ENCODE data around the genes RAP1GAP2, TAX1BP3 and ITGAE.

DNA sequence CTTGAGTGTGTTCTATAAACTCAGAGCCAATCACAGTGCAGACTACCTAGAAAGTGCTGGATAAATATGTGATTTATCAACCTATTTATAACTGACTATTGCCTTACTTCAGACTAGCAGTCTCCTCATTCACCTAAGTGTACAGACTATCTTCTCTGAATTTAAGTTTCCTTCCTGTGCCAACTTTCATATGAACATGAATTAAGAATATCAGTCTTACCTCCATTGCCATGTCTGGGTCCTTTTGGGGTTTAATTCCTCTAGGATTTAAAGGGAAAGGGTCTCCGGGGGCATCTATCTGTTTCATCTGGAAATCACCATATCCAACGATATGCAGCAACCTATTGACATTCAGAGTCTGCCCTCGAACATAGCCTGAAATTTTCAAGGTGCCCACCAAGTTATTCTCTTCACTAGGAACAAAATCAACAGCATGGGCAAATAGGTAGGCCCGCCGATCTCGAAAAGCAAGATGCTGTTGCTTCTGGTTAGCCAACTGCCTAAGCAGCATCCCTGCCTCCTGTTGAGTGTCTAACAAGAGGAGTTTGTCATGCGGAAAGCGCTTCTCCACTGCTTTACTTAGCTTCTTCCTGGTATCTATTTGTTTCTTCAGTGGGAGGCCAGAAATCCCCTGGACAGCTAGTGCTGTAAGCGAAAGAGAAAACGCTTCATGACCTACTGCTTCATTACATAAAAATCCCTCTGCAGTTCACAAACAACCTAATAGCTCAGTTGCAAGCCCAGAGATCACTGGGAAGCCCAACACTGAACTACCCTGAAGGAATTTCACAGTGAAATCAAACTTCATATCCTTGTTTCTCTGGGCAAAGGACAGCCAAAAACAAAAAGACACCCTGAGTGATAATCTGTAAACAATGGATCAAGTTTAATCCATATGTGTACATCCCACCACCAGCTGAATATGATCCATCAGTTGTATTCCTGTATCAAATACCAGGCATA is 1.7 kb downstream of the TSR1 start:
CAGE:
- cytosol, long polyA minus RNA, result start-site peak on the minus strand centred at position 243 of the sequence, 23 bp wide, 11 reads
- cytosol, long polyA plus RNA, result no peak
- long polyA plus RNA, result no peak
- nucleus, long polyA minus RNA, result no peak
- nucleus, long polyA plus RNA, result no peak

GRCh38 chr17:2385271-2385910 is 15.5 kb downstream of the MNT start:
CAGE:
- cytosol, long polyA minus RNA, result no peak
- cytosol, long polyA plus RNA, result no peak
- long polyA plus RNA, result no peak
- nucleus, long polyA minus RNA, result no peak
- nucleus, long polyA plus RNA, result no peak

CAGE:
- cytosol, long polyA minus RNA, result no peak
- cytosol, long polyA plus RNA, result no peak
- long polyA plus RNA, result no peak
- nucleus, long polyA minus RNA, result no peak
- nucleus, long polyA plus RNA, result no peak
These were observed 11.7 kb upstream of the MNT start for GRCh38 chr17:2412278-2413171.

GRCh38 chr17:2595498-2596219 is 2.2 kb downstream of the PAFAH1B1 start:
CAGE:
- cytosol, long polyA minus RNA, result no peak
- cytosol, long polyA plus RNA, result no peak
- long polyA plus RNA, result no peak
- nucleus, long polyA minus RNA, result no peak
- nucleus, long polyA plus RNA, result no peak

GRCh38 chr17:2604964-2605413 is 11.5 kb downstream of the PAFAH1B1 start:
CAGE:
- cytosol, long polyA minus RNA, result no peak
- cytosol, long polyA plus RNA, result no peak
- long polyA plus RNA, result no peak
- nucleus, long polyA minus RNA, result no peak
- nucleus, long polyA plus RNA, result no peak

DNA sequence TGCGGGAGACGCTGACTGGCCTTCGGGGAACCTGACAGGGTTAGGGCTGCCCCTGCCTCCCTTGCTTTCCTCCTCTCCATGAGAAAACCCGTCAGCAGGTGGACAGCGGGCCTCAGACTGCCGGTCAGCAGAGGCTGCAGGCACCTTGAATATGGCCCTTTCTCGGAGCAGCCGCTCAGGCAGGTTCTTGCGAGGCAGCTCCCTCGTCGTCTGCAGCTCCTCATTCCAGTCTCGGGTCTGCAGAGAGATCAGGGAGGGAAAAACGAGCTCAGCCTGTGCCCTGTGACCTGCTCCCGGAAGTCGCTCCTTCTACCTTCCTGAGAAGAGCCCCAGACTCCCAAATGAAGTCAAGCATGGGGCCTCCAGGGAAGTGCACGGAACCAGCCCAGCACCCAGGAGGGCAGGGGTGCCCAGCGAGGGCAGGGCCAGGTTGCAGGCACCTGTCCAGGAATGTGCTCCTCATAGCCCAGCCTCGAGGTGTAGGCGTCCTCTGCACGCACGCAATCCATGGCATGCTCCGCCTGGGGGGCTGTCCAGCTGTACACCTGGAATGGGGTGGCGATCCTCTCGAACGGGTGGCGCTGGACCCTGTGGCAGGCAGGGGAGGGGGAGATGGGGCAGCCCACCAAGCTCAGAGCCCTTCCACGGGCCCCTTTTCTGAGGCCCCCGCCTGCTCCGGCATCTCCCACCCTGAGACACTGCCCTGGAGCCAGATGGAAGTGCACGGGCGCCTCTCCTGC is 11.2 kb downstream of the CLUH start:
CAGE:
- cytosol, long polyA minus RNA, result no peak
- cytosol, long polyA plus RNA, result no peak
- long polyA plus RNA, result no peak
- nucleus, long polyA minus RNA, result no peak
- nucleus, long polyA plus RNA, result no peak

CAGE:
- cytosol, long polyA minus RNA, result no peak
- cytosol, long polyA plus RNA, result no peak
- long polyA plus RNA, result no peak
- nucleus, long polyA minus RNA, result no peak
- nucleus, long polyA plus RNA, result no peak
These were observed 1.5 kb downstream of the CLUH start for GRCh38 chr17:2709941-2710653.

CAGE:
- cytosol, long polyA minus RNA, result no peak
- cytosol, long polyA plus RNA, result no peak
- long polyA plus RNA, result no peak
- nucleus, long polyA minus RNA, result no peak
- nucleus, long polyA plus RNA, result no peak
These were observed 649 bp upstream of the CLUH start for GRCh38 chr17:2712090-2712736.

DNA sequence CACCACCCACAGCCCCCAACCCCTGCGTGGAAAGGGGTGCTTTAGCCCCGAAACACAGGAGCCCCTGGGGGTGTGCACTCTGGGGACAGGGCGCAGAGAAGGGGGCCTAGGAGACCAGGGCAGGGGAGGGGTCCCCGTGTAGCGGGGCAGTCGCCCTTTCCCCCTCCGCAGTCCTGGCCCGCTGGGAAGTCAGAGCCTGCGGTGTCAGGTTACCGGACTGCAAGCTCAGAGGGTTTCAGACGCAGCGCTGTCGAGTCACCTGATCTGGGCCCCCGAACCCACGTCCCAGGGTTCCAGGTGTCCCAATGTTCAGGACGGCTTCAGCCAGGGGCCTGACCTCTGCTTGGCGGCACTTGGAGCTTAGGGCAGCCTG is 6.7 kb upstream of the CCDC92B start:
CAGE:
- cytosol, long polyA minus RNA, result no peak
- cytosol, long polyA plus RNA, result no peak
- long polyA plus RNA, result no peak
- nucleus, long polyA minus RNA, result no peak
- nucleus, long polyA plus RNA, result no peak

CAGE:
- cytosol, long polyA minus RNA, result no peak
- cytosol, long polyA plus RNA, result no peak
- long polyA plus RNA, result no peak
- nucleus, long polyA minus RNA, result no peak
- nucleus, long polyA plus RNA, result no peak
These were observed 10.0 kb upstream of the RAP1GAP2 start for GRCh38 chr17:2786105-2786672.

CAGE:
- cytosol, long polyA minus RNA, result no peak
- cytosol, long polyA plus RNA, result no peak
- long polyA plus RNA, result no peak
- nucleus, long polyA minus RNA, result no peak
- nucleus, long polyA plus RNA, result no peak
These were observed at the start of gene RAP1GAP2 for GRCh38 chr17:2796106-2796535. RAP1GAP2 (plus strand) TSS chr17:2796438.

GRCh38 chr17:2855323-2855645 is 59.0 kb downstream of the RAP1GAP2 start:
CAGE:
- cytosol, long polyA minus RNA, result no peak
- cytosol, long polyA plus RNA, result no peak
- long polyA plus RNA, result no peak
- nucleus, long polyA minus RNA, result no peak
- nucleus, long polyA plus RNA, result no peak

CAGE:
- cytosol, long polyA minus RNA, result no peak
- cytosol, long polyA plus RNA, result no peak
- long polyA plus RNA, result no peak
- nucleus, long polyA minus RNA, result no peak
- nucleus, long polyA plus RNA, result no peak
These were observed 36.7 kb downstream of the ASPA start for GRCh38 chr17:3512584-3512803.

CAGE:
- cytosol, long polyA minus RNA, result no peak
- cytosol, long polyA plus RNA, result no peak
- long polyA plus RNA, result no peak
- nucleus, long polyA minus RNA, result no peak
- nucleus, long polyA plus RNA, result no peak
These were observed 3.2 kb downstream of the CTNS start for GRCh38 chr17:3639701-3640259.

GRCh38 chr17:3646037-3646268 is 9.4 kb downstream of the CTNS start:
CAGE:
- cytosol, long polyA minus RNA, result no peak
- cytosol, long polyA plus RNA, result no peak
- long polyA plus RNA, result no peak
- nucleus, long polyA minus RNA, result no peak
- nucleus, long polyA plus RNA, result no peak

GRCh38 chr17:3667859-3668709 is at the start of gene TAX1BP3:
TAX1BP3 (minus strand) TSS chr17:3668578.
CAGE:
- cytosol, long polyA minus RNA, result start-site peak on the minus strand at chr17:3668559-3668578, 60 reads
- cytosol, long polyA plus RNA, result start-site peak on the minus strand at chr17:3668533-3668576, 158 and 119 reads in 2 replicates
- long polyA plus RNA, result start-site peak on the minus strand at chr17:3668529-3668582, 442 and 482 reads in 2 replicates
- nucleus, long polyA minus RNA, result no peak
- nucleus, long polyA plus RNA, result no peak

DNA sequence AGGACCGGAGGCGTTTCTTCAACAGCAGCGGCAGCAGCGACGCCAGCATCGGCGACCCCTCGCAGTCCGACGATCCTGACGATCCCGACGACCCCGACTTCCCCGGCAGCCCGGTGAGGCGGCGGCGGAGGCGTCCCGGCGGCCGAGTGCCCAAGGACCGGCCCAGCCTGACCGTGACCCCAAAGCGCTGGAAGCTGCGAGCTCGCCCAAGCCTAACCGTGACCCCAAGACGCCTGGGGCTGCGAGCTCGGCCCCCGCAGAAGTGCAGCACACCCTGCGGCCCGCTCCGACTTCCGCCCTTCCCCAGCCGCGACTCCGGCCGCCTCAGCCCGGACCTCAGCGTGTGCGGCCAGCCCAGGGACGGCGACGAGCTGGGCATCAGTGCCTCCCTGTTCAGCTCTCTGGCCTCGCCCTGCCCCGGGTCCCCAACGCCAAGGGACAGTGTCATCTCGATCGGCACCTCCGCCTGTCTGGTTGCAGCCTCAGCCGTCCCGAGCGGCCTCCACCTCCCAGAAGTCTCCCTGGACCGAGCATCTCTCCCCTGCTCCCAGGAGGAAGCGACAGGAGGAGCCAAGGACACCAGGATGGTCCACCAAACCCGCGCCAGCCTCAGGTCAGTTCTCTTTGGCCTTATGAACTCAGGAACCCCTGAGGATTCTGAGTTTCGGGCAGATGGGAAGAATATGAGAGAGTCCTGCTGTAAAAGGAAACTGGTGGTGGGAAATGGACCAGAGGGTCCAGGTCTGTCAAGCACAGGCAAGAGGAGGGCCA is 530 bp downstream of the HASPIN start:
CAGE:
- cytosol, long polyA minus RNA, result no peak
- cytosol, long polyA plus RNA, result no peak
- long polyA plus RNA, result no peak
- nucleus, long polyA minus RNA, result no peak
- nucleus, long polyA plus RNA, result no peak

DNA sequence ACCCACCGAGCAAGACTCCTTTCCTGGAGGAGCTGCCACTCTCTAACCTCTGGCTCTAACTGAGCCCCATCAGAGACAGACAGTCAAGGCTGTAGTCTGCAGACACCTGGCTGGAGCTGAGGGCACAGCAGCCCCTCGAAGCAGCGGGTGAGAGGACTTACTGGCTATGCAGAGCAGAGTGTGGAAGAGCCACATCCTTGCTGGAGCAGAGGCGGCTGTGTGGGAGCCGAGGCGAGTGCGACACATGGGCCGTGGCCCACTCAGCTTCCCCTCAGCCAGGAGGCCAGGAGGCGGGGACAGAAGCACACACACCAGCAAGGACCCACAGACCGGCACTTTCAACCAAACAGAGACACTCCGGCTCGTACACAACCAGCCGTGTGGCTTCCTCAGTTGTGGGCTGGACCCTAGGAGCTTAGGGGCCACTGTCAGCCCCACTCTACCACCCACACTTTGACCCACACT is at the start of gene ITGAE:
ITGAE (minus strand) TSS at position 239 of the 465 bp plus-strand sequence.
CAGE:
- cytosol, long polyA minus RNA, result no peak
- cytosol, long polyA plus RNA, result no peak
- long polyA plus RNA, result no peak
- nucleus, long polyA minus RNA, result no peak
- nucleus, long polyA plus RNA, result no peak

DNA sequence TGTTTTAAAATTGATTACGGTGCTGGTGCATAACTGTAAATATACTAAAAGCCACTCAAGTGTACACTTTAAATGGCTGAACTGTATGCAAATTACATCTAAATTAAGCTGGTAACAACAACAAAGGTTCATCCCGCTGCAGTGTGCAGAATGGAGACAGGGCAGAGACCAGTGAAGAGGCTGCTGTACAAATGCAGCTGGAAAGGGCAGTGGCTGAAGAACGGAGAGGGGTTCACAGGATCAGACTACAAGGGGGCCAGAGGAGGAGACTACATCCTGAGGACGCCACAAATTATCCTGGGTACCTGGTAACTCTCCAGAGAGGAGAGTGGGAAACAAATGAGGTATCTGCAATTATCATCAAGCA is 9.1 kb upstream of the ITGAE start:
CAGE:
- cytosol, long polyA minus RNA, result no peak
- cytosol, long polyA plus RNA, result no peak
- long polyA plus RNA, result no peak
- nucleus, long polyA minus RNA, result no peak
- nucleus, long polyA plus RNA, result no peak

CAGE:
- cytosol, long polyA minus RNA, result no peak
- cytosol, long polyA plus RNA, result no peak
- long polyA plus RNA, result no peak
- nucleus, long polyA minus RNA, result no peak
- nucleus, long polyA plus RNA, result no peak
These were observed 285 bp downstream of the CAMKK1 start for GRCh38 chr17:3892679-3892856.

Data from keratinocyte (primary cell).